ENCODE data around the genes TMEM229B and VTI1B.

DNA sequence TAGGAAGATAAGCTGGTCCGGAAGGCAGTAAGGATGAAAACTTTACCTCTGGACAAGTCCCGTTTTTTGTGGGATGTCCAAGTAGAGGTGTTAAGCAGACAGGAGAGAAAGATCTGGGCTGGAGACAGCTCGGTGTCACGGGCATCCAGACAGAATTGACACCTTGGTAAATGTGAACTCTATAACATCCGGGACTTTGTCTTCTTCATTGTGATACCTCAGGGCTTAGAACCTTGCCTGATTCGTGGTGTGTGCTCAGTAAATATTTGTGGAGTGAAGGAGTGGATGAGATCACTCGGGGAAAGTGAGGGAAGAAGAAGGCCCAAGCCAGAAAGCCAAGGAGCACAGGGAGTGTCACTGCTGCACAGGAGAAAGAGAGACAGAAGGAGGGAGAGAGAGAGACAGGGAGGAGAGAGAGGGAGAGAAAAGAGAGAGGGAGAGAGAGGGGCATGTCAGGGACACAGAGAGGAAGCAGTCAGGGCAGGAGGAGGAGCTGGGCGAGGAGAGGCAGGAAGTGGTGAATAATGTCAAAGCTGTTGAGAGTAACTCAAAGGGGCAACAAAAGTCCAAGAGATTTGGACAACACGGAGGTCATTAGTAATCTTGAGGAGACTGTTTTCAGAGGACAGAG, 141.5 kb upstream of the MAX start:
- PRO-cap, 3 experiments: no peak in any of the 3 experiments
- RAMPAGE, long total RNA: no peak

DNA sequence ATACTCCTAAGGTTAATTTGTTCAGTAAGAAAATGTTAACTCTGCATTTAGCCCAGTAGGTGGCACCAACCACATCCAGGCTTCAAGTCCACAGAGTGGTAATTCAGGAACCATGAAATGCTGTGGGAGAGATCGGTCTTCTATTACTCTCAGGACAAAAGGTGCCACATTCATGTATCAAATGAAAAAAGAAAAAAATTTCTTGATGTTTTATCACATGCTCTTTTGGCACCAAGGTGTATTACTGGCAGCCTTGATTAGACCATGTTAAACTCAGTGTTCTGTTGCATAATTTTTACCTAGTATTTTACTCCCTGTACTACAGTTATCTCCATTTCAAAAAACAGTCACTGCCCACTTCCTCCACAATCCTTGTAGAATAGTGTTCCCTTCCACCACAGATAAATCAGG, 9.4 kb downstream of the CCDC196 start:
- PRO-cap, 3 experiments: no peak in any of the 3 experiments
- RAMPAGE, long total RNA: no peak

DNA sequence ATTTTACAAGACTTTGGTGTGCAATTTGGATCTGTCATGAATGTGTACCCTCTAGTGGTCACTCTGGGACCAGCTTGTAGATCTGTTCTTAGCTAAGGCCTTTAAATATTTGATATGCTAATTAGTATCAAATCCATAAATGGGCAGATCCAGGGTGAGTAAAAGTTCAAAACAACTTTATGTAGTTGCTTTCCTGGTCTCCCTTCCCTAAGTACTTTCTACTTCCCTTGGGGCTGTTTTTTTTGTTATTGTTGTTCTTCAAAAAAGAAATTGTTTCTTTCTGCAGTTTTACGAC, 238.4 kb downstream of the GPHN start:
- PRO-cap, 3 experiments: no peak in any of the 3 experiments
- RAMPAGE, long total RNA: no peak

DNA sequence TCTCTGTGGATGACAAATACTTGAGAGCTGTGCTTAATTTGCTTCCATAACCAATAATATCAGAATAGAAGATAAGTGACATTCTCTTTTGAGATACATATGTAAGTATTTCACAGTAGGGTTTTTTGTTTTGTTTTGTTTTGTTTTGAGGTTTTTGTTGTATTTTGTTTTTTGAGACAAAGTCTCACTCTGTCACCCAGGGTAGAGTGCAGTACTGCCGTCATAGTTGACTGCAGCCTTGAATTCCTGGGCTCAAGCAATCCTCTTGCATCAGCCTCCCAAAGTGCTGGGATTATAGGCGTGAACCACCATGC, 41.9 kb upstream of the GARIN2 start:
- PRO-cap, 3 experiments: no peak in any of the 3 experiments
- RAMPAGE, long total RNA: no peak

- PRO-cap, 3 experiments: no peak in any of the 3 experiments
- RAMPAGE, long total RNA: no peak
These were observed 19.5 kb downstream of the PLEK2 start for GRCh38 chr14:67392413-67392977.

DNA sequence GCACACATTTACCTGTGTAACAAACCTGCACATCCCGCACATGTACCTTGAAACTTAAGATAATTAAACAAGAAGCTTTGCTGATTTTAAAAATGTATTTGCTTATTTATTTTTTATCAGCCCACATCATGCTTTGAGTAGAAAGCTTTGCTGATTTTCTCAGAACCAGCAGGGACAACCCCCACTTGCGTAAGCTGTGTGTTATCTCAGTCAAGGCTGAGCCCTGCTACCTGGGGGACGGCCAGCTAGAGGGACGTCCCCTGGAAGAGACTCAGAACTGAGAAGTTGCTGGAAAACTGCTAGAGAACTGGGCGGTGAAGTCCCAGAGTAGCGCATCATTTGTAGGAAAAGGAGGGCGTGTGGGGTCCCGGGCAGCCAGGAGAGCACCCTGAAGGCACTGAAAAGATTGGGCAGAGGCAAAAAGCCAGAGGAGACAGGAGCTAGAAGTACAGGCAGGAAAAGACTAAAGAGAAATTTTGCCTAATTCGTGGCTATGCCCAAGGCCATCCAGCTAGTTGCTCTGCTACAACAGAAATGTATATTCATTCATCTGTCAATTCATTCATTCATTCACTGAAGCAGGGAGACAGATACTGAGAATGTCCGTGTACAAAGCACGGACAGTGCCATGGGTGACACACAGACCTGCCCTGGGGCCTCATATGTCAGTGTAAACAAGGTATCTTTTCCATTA, 4.3 kb upstream of the PLEK2 start:
- PRO-cap, 3 experiments: no peak in any of the 3 experiments
- RAMPAGE, long total RNA: no peak

DNA sequence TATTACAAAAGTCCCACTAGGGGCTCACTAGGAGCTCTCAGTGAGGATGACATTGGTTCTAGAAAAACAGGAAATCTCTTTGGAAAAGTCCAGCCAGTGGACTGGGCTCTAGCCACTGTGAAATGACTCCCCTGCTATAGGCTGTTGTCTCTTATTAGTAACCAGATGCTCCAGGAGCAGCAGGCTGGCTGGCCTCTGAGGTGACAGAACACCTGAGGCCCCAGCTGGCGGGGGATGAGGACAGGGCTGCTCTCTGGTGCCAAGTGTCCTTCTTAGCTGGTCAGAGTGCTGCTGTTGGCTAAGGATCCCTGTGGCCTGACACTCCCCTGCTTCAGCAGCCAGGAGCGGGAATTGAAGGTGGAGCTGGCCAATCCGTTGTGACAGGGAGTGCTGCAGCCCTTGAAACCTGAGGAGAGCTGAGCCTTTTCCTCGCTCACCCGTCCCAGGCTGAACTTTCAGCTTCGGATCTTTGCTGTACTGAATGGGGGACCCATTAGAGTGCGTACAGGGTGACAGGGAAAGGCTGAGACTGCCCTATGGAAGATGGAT, 30.8 kb downstream of the TMEM229B start:
- PRO-cap, 3 experiments: no peak in any of the 3 experiments
- RAMPAGE, long total RNA: no peak

DNA sequence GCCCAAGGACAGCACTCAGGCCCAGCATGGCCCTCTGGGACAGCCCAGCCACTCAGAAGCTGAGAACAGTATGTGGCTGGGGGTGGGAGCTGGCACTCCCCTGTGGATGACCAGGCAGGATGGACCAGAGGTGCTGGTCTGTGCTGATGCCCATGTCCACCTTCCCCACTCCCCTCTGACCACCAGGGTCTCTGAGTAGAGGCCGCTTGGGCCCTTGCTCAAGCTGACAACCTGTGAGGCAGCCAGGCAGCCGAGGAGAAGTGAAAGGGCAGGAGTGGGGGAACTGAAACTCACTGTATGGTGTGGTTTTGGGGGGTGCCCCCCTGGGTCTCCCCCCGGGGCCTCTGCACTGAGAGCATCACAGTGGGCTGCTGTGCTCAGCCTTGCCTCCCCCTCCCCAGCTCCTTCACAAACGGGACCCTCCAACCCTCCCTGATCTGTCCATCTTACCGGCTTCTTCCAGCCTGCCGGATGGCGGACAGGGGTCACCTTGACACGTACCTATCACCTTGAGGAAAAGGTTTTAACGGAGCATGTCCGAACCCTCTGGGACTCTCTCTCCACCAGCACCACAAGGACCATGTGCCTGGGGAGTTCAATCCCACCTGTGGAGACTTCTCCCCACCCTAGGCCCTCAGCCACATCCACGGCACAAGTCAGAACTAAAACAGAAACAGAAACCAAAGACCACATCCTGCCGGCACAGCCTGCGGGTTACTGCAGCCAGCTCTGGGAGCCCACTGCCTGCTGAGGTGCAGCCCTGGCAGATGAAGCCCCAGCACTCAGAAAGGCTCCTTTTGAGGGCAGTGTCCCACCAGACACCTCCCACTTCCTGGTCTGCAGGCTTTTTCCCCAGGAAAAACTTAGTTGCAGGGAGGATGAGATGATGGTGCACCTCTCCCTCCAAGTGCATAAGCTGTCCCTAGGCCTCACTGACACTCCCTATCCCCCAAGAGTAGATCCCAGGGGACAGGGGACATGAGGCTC, at the start of gene TMEM229B:
Gene TMEM229B (minus strand): TSS at position 664 of the 987 bp plus-strand sequence.
- PRO-cap, 3 experiments: no peak in any of the 3 experiments
- RAMPAGE, long total RNA: no peak

DNA sequence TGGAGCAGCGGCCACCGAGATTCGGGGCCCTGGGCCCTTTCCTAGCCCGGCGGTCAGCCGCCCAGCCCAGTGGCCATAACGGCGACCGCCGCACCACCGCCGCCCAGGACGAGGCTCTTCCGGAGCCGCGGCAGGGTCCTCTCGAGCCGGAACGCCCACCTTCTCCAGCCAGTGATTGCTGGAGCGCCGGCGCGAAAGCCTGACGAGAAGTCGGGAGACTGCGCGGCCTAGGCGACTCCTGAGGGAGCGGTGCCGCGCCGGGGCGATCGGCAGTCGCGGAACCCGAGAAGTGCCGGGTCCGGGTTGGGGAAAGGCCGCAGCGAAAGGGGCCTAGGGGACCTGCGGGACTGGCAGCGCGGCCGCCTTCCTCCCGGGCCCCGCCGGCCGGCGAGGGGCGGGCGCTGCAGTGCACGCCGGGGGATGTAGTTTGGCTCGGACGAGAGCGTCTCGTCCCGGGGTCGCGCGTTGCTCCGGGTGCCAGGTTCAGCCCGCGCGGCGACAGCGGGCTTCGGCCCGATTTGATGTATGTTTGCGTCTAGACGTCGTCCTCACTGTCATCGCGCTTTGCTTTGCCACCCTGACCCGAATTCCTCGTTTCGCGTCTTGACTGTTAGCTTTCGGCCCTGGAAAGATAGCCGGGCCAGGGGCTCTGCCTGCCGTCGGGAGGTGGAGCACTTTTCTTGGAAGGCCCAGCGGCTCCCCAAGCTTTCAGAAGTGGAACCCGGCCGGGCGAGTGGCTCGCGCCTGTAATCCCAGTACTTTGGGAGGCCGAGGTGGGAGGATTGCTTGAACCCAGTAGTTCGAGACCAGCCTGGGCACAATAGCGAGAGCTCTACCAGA, at the start of gene VTI1B:
Gene VTI1B (minus strand): TSS at position 129 of the 840 bp plus-strand sequence.
- PRO-cap, 3 experiments: peak in 3 of 3 experiments; most common plus-strand start position 439 of the sequence (in 3); most common minus-strand start position 119 of the sequence (in 2)
- RAMPAGE, long total RNA: start-site peak on the minus strand centred at position 114 of the sequence, 38 bp wide, 1,001 and 1,472 reads in 2 replicates

GRCh38 chr14:67722237-67722822, 20.6 kb downstream of the RDH12 start:
- PRO-cap, 3 experiments: peak in 1 of 3 experiments; most common plus-strand start chr14:67722497 (in 1)
- RAMPAGE, long total RNA: no peak

DNA sequence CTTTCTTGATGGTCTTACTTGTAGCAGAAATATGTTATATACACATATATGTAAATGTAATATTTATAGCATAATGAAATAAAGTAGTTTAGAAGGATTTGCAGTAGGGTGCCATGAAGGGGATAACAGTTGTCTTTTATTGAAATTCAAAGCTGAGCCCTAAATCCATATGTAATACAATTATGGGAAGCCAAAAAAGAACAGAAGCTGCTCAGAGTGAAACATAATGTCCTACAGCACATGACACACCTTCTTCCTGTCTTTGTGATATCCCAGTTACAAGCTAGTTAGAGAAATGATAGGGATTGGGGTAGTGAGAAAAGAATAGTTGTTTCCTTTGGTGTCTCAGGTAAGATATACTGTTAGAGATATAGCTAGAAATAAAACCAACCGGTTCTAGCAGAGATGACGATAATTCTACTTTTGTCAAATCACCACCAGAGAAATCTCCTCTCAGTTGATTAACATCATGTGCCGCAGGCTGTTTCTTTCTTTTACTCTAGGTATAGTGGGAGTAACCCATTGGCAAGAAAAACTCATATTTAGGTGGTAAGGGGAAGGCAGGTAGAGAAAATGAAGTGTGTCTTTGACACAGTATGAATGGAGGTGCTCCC, 117.6 kb downstream of the RAD51B start:
- PRO-cap, 3 experiments: no peak in any of the 3 experiments
- RAMPAGE, long total RNA: no peak

DNA sequence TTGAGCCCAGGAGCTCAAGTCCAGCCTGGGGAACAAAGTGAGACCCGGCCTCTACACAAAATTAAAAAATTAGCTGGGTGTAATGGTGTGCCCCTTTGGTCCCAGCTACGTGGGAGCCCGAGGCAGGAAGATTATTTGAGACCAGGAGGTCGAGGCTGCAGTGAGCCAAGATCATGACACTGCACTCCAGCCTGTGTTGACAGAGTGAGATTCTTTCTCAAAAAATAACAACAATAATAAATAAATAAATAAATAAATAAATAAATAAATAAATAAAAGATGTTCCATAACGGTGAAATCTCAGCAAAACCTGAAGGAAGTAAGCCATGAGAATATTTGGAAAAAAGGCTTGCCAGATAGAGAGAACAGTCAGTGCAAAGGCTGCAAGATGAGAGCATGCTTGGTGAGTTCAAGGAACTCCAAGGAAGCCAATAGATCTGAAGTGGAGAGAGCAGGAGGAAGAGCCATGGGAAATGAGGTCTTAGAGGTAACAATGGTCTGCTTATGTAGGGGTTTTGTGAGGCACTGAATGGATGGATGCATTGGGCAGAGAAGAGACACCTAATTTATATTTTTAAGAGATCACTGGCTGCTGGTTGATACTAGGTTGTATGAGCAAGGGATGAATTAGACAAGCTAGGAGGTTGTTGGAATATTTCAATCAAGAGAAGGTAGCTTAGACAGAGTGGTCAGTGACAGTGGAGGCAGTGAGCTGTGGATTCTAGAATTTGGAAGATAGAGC, 176.8 kb downstream of the RAD51B start:
- PRO-cap, 3 experiments: no peak in any of the 3 experiments
- RAMPAGE, long total RNA: no peak

- PRO-cap, 3 experiments: no peak in any of the 3 experiments
- RAMPAGE, long total RNA: no peak
These were observed 322.2 kb downstream of the RAD51B start for GRCh38 chr14:68141778-68142168.

DNA sequence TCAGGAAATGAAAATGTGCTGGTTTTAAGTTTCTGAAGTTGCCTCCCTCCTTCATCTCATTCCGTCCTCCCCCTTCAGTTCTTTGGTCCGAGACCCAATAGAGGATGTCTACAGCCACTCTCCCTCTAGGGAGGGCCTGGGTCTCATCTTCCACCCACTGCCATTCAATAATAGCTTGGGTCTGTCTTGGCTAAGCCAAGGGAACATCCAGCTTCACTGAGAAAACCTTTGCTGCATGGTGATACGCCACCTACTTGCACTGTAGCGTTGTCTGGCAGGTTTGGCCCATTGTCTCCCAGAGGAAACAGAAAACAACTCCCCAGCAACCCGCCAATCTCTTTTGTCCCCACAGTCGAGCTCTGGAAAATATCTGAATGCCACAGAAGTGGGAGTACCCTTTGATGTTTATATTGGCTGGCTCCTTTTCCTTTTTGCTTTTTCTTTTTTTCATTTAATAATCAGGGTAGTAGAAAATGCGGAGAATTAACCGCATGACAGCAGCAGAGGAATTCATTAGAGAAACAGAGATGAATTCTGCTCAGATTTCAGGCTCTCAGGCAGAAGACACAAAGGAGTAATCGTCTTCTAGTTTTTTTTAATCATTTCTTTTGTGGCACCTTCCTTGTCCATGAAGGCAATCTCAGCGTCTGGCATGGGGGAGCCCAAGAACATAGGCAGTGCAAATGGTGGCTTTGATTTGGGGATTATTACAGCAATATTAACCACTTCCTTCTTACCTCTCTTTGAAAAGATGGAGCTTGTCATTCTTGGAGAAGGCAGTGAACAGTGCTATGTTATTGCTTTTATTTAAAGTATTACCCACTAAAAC, 380.2 kb downstream of the RAD51B start:
- PRO-cap, 3 experiments: no peak in any of the 3 experiments
- RAMPAGE, long total RNA: no peak

- PRO-cap, 3 experiments: no peak in any of the 3 experiments
- RAMPAGE, long total RNA: no peak
These were observed 391.2 kb downstream of the RAD51B start for GRCh38 chr14:68210722-68211333.

GRCh38 chr14:68242178-68242593, 422.6 kb downstream of the RAD51B start:
- PRO-cap, 3 experiments: no peak in any of the 3 experiments
- RAMPAGE, long total RNA: no peak

- PRO-cap, 3 experiments: no peak in any of the 3 experiments
- RAMPAGE, long total RNA: no peak
These were observed 426.1 kb downstream of the RAD51B start for GRCh38 chr14:68245700-68246068.

- PRO-cap, 3 experiments: no peak in any of the 3 experiments
- RAMPAGE, long total RNA: no peak
These were observed 434.4 kb downstream of the RAD51B start for GRCh38 chr14:68253977-68254335.

DNA sequence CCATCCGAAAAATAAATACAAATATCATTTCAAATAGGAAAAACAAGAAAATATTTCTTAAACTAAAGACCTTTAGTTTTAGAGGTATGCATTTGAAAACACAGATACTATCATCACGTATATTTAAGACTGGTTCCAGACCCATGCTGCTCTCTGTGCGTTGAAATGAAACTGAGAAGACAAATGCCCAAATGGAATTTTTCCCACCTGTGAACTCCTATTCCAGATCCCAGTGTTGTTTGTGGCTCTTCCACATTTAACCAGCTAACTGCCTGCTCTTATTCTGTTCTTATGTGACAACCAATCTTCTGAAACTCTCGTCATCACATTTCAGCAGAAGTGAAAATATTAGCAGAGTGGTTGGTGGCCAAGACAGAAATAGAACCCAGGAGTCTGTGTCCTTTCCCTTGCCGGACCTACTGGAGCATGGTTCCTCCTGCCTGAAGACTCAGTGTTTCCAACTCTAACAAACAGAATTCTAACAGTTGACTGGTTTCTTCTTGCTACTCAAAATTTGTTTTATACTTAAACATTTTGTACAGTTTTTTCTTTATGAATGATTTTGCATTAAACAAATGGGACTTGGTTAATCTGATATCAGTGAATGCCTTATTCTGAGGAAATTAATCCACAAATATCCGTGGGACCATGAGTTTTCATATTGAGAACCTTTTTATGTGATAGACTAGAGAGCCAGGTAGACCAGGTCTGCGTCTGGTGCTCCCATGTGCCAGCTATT, 460.3 kb downstream of the RAD51B start:
- PRO-cap, 3 experiments: no peak in any of the 3 experiments
- RAMPAGE, long total RNA: no peak

DNA sequence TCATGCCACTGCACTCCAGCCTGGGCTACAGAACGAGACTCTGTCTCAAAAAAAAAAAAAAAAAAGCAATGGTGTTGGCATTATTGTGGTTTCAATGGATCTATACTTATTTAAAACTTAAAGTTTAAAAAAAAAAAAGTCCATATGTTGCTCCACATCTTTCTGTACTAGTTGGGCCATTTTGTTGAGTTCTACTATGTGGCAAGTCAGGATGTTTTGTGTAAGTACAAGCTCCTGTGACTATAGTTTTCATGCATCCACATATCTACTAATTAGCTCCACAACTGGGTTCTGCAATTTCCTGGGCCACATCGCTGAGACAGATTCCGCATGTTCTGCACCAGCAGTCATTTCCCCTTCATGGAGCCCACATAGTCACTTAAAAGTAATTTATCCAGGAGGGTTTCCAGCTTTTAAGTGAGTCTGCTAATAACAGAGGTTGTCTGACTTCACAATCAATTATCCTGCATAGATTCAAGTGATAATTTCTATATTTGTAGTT, 461.5 kb downstream of the ZFP36L1 start:
- PRO-cap, 3 experiments: no peak in any of the 3 experiments
- RAMPAGE, long total RNA: no peak